BJ (cell line): ENCODE data around the gene GXYLT2.

DNA sequence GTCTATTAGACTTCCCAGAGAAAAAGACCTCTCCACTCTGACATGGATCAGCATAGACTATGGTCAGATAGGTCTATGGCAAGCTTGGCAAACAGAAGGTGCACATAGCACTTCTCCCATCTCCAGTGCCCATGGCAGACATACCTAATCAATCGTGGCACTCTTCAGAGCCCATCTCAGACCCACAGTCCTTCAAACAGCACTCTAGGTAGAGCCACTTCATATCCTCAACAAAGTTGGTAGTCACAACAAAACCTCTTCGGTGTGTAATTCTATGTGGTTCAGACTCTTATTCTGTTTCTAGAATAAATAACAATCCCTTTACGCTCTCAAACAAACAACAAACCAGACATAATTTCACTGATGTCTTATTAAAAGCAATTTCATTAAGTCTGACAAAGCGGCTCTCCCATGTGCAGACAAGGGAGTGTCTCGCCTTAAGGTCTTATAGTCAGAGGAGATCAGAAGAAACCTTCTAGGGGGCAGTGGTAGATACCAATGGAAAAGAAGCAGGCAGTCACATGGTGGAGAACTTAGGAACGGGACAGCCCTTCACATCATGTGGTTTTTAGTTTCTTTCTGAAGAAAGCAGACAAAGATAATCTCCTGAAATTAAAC lies 483.4 kb downstream of the FOXP1 start:
- CAGE, long polyA plus RNA = no peak
- RRBS = no CpG with 5 or more reads among the region's 6 CpGs

- CAGE, long polyA plus RNA = no peak
Measured at GRCh38 chr3:71119977-71120554, 463.5 kb downstream of the FOXP1 start.

- CAGE, long polyA plus RNA = no peak
- RRBS = no CpG with 5 or more reads among the region's 5 CpGs
Measured at GRCh38 chr3:71133943-71134499, 449.5 kb downstream of the FOXP1 start.

DNA sequence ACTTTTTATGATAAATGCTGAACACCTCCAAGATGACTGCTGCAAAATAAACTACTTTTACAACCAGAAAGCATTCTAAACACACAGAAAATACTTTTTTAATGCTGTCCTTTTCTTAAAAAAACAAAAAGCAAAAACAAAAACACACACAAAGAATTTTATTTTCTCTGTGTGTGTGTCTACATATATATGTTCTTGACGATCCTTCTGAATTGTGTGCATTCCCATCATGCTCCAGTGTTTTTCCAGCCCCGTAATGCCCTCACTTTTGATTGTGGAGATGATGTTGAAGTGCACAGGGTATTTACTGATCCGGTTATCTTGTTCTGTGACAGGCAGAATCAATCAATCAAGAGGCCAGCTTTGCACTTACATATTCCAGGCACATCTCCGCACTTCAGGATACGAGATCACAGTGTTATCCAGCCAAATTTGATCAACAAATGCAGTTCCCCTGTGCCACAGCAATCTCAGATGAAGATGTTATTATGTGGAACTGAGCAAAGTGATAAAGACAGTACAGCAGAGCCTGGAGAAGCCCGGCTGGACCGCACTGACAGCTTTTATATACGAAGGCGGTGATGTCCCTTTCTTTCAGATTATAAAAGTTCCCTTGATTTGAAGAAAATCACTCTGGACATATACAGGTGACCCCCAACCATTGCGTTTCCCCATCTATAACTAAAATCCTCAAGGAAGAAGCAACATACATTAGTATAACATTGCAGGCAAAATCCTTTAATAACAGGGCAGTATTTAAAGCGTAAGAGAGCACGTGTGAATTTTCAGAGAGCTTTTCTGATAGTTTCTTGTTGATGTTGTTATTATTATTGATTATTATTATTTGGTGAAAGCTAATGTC lies 416.6 kb downstream of the FOXP1 start:
- CAGE, long polyA plus RNA = no peak
- RRBS = no CpG with 5 or more reads among the region's 12 CpGs

DNA sequence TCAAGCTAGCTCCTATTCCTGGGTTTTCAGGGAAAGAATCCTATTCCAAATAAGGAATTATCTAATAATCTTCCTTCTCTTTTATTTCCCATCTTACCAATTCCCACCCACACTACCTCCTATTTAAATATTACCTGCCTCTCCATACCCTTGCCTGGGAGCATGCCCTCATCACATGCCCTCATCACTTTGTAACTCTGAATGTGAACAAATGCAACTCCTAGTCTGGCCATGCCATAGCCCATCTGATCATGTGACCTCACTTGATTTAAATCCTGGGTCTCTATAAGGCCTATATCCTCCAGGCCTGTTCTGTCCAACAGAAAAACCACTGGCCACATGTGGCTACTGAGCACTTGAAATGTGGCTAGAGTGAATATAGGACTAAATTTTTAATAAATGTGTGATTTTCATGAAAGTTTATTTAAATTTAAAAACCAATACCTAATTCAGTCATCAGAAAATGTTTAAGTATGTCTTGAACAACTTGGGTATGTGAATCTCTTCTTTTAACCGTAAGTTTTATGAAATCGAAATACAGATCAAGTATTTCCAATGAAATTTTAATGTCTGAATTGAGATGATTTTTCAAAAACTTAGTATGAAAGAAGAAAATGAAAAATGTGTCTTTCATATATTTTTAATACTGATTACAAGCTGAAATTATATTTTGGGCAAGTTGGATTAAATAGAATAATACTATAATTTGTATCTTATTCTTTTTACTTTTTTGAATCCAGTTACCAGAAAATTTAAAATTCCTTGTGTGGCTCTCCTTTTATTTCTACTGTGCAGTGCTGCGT lies 364.3 kb downstream of the FOXP1 start:
- CAGE, long polyA plus RNA = no peak
- RRBS = no CpG with 5 or more reads among the region's 3 CpGs

GRCh38 chr3:71227312-71227854 lies 356.1 kb downstream of the FOXP1 start:
- CAGE, long polyA plus RNA = no peak
- RRBS = no CpG with 5 or more reads among the region's 5 CpGs

GRCh38 chr3:71243268-71243803 lies 340.2 kb downstream of the FOXP1 start:
- CAGE, long polyA plus RNA = no peak
- RRBS = no CpG with 5 or more reads among the region's 9 CpGs

DNA sequence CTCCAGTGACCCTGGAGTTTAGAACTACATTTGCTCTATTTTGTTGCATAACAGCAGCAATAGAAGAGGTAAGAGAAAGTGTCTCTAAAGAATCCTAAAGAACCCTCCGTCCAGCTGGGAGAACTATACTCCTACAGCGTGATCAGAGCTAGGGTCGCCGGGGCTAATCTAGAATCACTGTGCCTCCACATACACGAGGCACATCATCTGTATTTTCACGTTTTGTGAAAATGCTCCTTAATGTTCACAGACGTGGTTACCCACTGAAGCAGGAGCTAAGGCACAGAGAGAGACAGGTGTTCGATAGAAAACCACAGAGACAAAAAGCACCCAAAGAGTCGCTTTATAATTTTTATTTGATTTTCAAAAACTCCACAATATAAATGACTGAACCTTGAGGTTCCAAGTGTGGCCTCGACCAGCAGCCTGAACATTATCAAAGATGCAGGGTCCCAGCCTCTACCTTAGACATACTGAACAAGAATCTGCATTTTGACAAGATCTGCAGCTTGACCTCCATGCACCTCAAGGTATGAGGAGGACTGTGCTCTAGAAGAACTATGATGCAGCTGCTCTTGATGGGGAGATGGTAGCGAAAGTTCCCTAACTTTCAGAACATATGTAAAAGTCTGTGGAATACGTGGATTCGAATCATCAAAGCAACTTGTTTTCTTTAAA lies 129.3 kb downstream of the FOXP1 start:
- CAGE, long polyA plus RNA = no peak
- RRBS = no CpG with 5 or more reads among the region's 13 CpGs

- CAGE, long polyA plus RNA = no peak
- RRBS = no CpG with 5 or more reads among the region's 3 CpGs
Measured at GRCh38 chr3:71482815-71483125, 100.8 kb downstream of the FOXP1 start.

- CAGE, long polyA plus RNA = no peak
- RRBS = no CpG with 5 or more reads among the region's 12 CpGs
Measured at GRCh38 chr3:71503662-71504596, 79.6 kb downstream of the FOXP1 start.

- CAGE, long polyA plus RNA = no peak
Measured at GRCh38 chr3:71568195-71568431, 15.4 kb downstream of the FOXP1 start.

DNA sequence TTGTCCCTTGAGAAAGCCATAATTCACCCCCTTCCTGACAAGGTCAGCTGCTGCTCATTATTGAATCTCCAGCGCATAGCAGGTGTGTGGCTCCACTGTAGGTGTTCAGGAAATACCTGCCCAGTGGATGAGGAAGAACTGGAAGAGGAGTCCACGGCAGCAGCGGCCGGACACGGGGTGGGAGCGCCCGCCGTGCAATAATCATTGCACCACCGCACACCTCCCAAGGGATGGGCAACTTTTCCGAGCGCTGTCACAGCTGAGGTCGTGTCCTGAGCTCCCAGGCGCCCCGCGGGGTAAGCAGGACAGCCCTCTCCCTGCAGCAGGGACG lies 715 bp downstream of the EIF4E3 start:
- CAGE, long polyA plus RNA = no peak
- RRBS = no CpG with 5 or more reads among the region's 16 CpGs

DNA sequence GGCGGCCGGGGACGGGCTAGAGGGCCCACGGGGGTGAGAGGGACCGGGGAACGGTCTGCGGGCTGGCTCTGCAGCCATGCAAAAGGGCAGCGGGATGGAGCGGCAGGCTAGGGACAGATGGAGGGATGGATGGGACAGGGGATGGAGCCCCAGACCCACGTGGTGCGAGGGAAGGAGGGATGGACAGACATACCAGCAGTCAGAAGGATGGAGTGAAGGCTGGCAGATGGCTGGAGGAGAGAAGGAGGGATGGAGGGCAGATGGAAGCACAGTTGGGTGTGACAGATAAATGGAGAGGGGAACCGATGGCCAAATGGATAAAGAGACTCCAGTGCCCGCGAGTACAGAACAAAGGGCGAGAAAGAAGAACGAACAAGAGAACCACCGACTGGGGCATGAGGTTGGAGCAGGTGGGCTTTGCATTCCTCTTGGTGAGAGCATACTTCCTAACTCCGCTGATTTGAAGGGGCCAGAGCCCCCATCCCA lies 504 bp upstream of the EIF4E3 start:
- CAGE, long polyA plus RNA = no peak
- RRBS = 0% methylated on average over 2 of the region's 18 CpGs

GRCh38 chr3:72101835-72102906 lies 317.2 kb upstream of the PROK2 start:
- CAGE, long polyA plus RNA = no peak
- RRBS = no CpG with 5 or more reads among the region's 10 CpGs

- CAGE, long polyA plus RNA = no peak
- RRBS = no CpG with 5 or more reads among the region's 9 CpGs
Measured at GRCh38 chr3:72304015-72304550, 519.1 kb upstream of the PROK2 start.

GRCh38 chr3:72377772-72378744 lies 470.2 kb downstream of the SHQ1 start:
- CAGE, long polyA plus RNA = no peak
- RRBS = no CpG with 5 or more reads among the region's 16 CpGs

DNA sequence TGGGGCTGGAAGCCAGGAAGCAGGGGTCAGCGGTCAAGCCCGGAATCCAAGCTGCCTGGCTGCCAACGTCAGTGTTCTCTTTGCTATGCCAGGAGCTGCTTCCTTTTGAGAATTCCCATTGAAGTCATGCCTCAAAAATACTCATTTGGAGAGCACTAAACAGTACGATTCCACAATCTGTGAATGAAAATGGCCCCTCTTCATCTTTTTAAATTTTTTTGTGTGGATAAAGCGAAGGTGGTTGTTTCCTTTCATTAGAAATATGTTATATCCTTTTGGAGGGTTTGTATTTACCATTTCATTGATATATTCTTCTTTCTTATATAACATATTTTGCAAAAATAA lies 386.3 kb downstream of the SHQ1 start:
- CAGE, long polyA plus RNA = no peak
- RRBS = no CpG with 5 or more reads among the region's 5 CpGs

DNA sequence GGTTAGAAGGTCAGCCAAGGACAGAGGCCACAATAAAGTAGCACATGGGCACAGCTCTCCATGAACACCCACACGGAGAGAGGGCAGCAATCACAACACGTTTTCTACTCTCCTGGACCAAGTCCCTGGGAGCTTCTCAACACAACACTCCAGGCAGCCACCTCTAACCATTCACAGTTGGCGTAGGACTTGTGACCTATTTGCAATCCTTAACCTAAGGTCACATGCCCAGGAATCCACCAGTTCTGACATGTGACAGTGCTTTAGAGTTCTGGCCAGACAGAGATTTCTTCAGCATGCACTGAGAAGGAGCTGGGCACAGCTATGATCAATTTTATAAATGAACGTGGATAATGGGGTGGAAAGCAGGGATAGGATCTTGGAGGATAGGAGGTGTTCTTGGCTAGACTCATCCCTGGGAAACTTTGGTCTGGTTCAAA lies 280.7 kb downstream of the SHQ1 start:
- CAGE, long polyA plus RNA = no peak
- RRBS = no CpG with 5 or more reads among the region's 4 CpGs

DNA sequence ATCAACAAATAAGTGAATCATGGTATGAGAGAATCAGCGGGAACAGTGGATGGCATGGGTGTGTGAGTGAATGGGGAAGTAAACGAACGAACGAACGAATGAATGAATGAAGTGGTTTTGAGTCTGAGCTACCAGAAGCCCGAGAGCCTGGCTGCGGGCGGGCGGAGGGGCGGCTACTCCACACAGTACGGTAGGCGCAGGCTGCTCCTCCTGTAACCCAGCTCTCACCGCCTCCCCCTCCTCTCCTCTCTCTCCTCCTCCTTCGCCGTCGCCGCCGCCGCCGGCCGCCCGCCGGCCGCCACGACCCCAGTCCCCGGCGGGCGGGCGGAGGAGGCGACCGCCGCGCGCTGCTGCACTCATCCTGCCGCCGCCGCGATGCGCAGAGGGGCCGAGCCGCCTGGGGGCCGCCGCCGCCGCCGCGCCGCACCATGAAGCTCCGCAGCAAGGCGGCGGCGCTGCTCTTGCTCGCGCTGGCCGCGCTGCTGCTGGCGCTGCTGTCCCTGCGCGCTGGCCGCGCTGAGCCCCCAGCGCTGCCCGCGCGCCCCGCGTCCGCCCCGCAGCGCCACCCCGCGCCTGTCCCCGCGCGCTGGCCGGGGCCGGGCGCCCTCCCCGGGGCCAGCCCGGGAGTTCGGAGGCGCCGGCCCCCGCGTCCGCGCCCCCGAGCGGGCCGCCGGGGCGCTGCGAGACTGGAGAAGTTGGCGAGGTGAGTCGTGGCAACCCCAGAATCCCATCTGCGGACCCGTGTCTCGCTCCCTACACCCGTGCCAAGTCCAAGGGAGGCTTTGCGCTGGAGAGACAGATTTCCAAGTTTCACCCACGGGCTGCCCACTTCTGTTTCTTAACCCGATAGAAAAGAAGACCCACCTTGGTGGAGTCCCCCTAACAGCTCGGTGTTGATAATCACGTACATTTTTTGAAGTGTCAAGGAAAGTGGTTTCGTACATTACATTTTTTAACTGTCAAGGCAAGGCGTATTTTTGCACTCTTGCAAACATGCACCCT lies at the start of gene GXYLT2:
Gene GXYLT2, plus strand, starts transcription at position 241 of the 1,002 bp plus-strand sequence.
- CAGE, long polyA plus RNA = no peak
- RRBS = no CpG with 5 or more reads among the region's 106 CpGs

DNA sequence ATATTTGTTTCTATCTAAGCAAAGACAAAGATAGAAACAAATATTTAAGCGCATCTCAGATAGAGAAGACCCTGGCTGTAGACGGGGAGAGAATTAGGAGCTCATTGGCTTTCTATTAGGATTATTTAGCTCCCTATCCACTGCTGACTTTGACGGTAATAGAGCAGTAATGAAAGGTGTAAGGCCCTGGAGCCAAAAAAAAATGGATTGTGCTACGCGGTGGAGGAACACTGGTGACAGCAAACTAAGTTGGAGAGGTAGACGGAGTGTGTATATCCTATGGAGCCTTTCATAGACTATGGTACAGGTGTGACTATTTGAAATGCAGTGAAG lies 49.5 kb upstream of the PPP4R2 start:
- CAGE, long polyA plus RNA = no peak
- RRBS = no CpG with 5 or more reads among the region's 6 CpGs